Daoy (cell line): ENCODE data around the gene GRK3.

DNA sequence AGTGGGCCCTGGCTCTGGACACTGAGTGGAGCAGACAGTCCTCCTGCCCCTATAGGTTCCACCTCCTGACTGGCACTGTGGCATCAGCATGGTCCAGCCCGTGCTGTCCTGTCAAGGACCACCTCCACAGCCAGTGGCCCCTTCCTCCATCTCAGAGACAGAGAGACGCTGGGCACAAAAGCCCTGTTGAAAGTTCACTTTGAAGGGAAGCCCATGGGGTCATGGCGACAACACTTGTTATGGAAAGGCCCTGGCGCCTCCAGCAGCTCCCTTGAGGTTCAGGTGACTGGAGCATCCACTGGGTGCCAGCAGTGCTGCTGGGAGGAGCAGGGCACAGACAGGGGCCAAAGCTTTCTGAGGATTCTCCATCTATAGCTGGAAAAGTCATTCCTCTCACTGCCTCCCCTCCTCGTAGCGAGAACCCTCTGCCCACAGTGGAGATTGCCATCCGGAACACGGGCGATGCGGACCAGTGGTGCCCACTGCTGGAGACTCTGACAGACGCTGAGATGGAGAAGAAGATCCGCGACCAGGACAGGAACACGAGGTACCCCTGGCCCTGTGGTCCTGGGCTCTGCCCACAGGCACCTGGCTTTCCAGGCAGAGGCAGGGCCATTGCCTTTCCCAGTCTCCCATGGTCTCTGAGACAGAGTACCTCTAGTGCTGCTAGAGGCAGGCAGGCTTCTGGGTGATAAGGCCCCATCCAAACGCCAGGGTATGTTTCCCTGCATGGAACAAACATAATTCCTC, 5.5 kb downstream of the DERL3 start:
- RAMPAGE, long total RNA, result no peak

DNA sequence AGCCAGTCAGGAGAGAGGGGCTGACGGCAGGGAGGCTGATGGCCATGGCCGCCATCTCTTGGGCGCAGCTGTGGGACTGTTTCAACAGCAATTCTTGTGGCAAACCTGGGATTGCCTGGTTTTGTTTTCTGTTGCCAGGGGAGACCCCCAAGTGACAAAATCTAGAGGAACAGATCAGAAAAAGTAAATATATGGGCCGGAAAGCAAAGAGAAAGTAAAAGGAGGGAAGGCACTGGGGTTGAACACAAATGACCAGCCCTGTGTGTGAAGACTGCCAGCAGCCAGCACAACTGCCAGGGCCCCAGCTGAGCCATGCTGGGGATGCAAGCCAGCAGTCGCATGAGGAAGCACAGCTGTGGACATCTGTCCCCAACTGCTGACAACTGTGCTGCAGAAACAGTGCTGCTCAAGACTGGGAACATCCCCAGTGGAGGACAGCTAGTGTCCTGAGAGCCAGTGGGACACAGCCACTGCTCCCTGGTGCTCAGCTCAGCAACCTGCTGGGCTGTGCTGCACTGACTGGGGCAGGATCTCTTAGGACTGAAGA, 10.6 kb downstream of the MIF start:
- RAMPAGE, long total RNA, result no peak

- RAMPAGE, long total RNA, result no peak
Measured at GRCh38 chr22:23909265-23909677, 15.1 kb downstream of the MIF start.

- RAMPAGE, long total RNA, result no peak
Measured at GRCh38 chr22:24259541-24259848, 11.1 kb upstream of the SPECC1L start.

DNA sequence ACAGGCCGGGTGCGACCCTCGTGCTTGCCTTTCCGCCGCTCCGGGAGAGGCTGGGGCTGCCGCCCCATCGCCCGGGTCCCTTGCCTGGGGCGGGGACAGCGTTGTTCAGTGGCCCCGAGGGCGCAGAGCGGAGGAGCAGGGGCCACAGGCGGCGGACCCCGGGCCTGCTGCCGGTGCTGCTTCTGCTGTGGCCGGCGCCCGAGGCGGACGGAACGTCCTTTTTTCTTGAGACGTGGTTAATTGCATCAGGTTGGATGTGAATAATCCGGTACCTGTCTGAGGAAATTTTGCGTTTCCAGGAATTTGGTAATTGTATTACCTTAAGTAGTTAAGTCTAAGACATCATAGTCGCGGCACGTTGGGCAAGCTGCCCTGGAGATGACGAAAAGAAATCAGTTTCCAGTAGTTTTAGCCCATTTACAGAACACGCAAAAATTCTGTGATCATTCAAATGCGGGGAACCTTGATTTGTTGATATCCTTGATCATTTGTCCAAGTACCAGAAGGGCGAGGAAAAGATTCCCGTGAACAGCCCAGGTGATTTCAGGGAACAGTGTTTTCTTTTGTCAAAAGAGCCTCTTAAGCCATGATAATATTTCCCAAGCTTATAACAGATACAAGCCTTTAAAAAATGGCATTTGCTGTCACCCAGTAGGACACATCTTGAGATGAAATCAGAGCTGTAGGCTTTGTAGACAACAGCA, 814 bp downstream of the SPECC1L start:
- RAMPAGE, long total RNA, result no peak

- RAMPAGE, long total RNA, result no peak
Measured at GRCh38 chr22:24275117-24275571, 4.5 kb downstream of the SPECC1L start.

DNA sequence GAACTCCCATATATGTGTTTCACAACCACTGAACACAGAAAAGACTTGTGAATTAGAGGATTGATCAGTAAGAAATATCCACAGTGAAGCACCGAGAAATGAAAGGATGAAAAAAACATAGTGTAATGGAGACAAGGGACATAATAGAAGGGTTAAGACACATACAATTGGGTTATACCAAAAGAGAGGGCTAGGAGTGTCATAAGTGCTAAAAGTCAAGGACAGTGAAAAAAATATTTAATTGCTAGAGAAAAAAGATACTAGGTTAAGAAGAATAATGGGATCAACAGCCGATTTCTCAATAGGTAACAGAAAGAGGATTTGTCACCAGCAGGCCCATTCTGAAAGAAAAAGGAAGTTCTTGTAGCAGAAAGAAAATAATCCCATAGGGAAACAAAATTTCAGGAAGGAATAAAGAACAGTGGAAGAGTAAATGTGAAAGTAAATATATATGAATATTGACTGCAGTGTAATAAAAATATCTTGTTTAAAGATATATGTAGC, 43.4 kb upstream of the ADORA2A start:
- RAMPAGE, long total RNA, result no peak

- RAMPAGE, long total RNA, result no peak
Measured at GRCh38 chr22:24588232-24589129, 4.4 kb downstream of the LRRC75B start.

DNA sequence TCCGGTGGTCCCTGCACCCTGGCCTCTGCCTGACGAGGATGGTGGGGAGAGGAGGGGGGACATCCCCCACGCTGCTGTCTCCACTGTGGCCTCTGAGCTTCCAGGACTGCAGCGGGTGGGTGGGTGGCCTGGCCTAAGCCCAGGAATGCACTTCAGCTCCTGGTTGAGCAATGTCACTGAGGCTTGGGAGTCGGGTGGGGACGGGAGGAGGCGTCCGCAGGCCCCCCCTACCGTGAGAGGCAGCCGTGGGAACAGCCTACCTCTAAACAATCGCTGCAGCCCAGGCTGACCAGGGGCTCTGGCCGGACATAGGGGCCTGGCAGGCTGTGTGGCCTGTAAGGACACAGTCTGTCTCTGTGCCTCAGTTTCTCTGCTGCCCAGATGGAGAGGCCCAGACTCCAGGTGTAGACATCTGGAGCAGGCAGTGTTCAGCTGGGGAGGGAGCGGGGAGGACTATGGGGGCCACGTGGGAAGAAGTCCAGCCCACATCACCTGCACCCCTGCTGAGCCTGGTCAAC, 28.5 kb downstream of the GGT1 start:
- RAMPAGE, long total RNA, result no peak

- RAMPAGE, long total RNA, result no peak
Measured at GRCh38 chr22:24728819-24729434, 45.6 kb downstream of the PIWIL3 start.

- RAMPAGE, long total RNA, result no peak
Measured at GRCh38 chr22:24827125-24827792, 21.2 kb downstream of the SGSM1 start.

DNA sequence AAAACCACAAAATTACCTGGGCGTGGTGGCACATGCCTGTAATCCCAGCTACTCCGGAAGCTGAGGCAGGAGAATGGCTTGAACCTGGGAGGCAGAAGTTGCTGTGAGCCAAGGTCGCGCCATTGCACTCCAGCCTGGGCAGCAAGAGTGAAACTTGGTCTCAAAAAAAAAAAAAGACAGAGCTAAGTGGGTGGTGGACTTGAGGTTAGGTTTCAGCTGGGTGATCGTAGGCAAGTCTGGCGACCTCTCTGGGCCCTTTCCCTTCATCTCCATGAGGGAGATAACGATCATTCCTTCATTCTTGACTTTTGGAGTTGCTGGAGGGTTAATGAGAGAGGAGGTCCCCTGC, 74.0 kb downstream of the KIAA1671 start:
- RAMPAGE, long total RNA, result no peak

- RAMPAGE, long total RNA, result no peak
Measured at GRCh38 chr22:25062261-25063371, 110.1 kb downstream of the KIAA1671 start.

DNA sequence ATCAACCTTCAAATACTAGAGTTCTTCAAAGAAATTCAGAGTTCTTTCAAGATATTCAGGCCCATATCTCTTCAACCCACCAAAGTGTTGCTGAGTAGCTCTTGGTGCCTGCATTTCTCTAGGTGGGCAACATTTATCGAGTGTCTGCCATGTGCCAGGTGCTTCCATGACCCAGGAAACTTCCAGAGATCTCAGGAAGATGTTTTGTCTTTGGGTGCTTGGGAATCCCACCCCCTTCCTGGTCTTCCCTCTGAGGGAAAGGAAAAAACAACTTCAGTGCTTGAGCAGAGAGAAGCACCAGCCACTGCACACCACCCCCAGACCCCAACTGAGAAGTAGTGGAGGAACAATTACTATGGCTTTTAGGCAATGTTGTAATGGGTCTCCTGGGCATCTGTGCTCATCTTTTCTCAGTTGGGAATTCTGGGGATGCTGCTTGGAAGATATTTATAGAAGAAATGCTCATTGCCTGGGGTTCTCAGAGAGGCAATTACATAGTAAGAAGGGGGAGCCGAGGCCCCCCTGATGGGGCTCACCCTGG, 60.9 kb upstream of the CRYBB3 start:
- RAMPAGE, long total RNA, result no peak

DNA sequence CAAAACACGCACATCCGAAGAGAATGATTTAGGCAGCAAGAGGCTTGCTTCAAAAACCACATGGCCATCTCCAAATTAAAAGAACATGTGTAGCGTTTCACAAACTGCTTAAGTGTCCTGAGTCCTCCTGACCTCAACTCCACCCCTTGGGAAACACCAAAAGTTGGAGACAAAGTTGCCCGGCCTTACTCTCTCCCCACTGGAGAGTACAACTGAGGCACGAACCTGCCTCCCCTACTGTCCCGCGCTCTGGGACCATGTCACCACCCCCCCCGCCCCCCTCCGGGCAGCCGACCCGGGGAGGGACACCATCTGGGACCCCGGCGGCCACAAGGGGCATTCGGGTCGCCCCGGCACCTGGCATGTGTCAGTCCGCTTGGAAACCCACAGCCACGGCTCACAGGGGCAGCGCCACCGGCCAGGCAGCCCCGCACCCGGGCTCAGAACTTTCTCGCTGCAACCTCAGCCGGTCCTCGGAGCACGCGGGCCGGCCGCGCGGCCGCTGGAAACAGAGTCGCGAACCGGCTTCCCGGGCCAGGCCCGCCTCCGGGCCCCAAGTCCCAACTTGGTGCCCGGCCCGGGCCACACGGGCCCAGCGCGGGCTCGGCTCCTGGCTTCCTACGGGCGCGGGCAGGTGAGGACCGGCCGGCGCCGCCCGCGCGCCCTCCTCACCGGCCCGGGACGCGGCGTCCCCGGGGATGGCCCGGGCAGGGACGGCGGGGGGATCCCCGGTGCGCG, 160.0 kb upstream of the GRK3 start:
- RAMPAGE, long total RNA, result no peak

GRCh38 chr22:25564252-25565347, at the start of gene GRK3:
TSS of gene GRK3 (plus strand) at chr22:25564675.
- RAMPAGE, long total RNA, result no peak

DNA sequence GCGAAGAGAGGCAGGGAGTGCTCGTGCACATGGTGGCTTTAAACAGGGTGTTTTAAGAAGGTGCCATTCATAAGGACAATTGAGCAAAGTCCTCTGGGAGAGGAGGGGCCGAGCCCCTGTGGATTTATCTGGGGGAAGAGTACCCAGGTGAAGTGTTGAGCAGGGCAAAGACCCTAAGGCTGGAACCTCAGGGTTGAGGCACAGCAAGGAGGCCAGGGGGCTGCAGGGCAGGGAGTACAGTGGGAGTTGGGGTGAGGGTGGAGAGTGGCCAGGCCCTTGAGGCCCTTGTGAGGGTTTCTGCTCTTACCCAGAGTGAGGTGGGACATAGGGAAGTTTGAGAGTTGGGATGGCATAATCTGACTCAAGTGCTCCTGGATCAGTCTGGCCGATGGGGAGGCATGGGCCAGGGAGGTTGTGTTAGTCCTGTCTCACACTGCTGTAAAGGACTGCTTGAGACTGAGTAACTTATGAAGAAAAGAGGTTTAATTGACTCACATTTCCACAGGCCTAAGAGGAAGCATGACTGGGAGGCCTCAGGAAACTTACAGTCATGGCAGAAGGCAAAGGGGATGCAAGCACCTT, 51.4 kb downstream of the GRK3 start:
- RAMPAGE, long total RNA, result no peak

DNA sequence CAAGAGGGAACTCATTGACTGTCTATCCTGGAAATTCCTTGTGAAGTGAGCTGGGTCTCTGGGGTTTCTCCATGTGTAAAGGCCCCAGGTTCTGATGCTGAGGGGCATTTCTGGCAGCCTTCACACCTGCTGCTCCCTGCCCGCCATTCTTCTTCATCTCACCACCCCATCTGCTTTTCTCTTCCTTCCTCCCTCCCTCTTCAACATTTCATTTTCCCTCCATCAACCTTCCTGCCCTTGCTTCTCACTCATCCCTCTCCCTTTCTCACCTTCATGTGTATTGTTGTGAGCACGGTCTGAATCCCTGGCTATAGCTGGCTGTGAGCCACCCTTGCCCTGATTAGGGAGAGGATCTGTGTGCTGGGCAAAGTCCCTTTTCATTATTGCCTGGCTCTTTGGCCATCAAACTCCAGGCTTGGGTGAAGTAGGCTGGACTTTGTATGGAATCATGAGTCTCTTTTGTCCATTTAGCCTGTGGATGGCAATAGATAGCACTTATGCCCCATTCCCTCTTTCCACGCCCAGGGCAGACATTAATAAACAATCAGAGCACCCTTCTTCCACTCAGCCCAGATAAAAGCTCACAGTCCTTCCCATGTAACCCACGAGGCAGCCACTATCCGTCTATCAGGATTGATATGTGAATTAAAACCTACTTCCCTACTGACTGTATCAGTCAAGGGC, 6.7 kb downstream of the MYO18B start:
- RAMPAGE, long total RNA, result no peak

DNA sequence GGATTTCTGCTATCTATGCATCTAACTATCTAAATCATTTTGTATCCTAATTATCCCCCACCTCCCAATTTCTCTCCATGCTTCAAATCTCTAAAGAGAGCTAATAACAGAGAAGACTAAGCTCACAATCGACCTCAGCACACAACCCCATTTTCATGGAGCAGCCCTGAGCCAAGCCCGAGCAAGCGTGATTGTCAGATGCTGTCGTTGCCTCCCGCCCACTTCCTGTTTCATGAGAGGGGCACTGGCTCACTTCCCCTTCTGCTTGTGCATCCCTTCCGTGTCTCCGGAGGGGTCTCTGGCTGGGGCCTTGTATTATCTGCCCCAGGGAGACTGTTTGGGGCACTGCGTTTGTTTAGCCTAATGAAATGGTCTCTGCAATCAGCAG, 181.4 kb upstream of the SEZ6L start:
- RAMPAGE, long total RNA, result no peak

GRCh38 chr22:26088800-26088999, 80.6 kb upstream of the SEZ6L start:
- RAMPAGE, long total RNA, result no peak